Skeletal muscle cell (primary cell): Measurements from ENCODE around the gene NOMO3.

GRCh38 chr16:15641901-15642930 is 738 bp downstream of the MARF1 start:
- RRBS: no CpG with 5 or more reads among the region's 28 CpGs

DNA sequence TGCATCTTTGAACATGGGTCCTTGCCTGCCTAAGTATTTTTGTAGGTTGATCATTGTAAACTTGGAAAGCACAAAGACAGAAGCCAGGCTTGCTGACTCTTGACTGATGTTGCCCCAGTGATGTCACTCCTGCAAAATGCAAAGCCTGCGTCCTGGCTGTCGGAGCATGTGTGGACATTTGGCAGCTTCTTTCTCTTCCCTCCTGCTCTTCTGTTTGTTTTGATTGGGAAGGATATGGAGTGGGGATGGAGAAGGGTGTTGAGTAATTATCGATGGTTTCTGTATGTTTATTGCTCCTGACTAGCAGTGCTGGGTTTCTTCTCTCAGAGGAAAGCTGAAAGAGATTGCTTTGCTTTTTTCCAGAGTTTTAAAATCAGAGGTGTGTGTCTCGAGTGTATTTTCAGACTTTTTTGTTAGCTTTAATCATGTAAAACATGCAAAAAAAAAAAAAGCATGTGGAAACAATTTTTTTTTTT is 3.3 kb downstream of the NDE1 start:
- RRBS: no CpG with 5 or more reads among the region's 4 CpGs

- RRBS: no CpG with 5 or more reads among the region's 6 CpGs
These were observed 47.6 kb downstream of the NDE1 start for GRCh38 chr16:15697567-15698046.

GRCh38 chr16:15702726-15703488 is 52.9 kb downstream of the NDE1 start:
- RRBS: no CpG with 5 or more reads among the region's 14 CpGs

DNA sequence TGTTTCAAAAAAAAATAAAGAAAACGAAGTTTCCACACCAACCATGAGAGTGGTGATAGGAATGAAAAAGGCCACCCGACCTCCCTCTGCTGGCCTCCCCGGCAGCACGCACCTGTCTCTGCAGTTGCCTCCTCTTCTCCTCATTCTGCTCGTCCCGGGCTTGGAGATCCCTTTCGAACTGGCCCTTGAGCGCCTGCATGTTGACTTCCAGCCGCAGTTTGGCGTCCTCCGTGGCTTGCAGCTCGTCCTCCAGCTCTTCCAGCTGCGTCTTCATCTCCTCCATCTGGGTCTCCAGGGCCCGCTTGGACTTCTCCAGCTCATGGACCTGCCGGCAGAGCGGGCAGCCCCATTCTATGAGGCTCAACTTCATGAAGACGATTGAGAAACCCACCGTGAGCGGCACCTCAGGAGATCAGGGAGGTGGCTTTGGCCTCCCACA is 70.7 kb downstream of the NDE1 start:
- RRBS: 94% methylated on average over 4 of the region's 19 CpGs

DNA sequence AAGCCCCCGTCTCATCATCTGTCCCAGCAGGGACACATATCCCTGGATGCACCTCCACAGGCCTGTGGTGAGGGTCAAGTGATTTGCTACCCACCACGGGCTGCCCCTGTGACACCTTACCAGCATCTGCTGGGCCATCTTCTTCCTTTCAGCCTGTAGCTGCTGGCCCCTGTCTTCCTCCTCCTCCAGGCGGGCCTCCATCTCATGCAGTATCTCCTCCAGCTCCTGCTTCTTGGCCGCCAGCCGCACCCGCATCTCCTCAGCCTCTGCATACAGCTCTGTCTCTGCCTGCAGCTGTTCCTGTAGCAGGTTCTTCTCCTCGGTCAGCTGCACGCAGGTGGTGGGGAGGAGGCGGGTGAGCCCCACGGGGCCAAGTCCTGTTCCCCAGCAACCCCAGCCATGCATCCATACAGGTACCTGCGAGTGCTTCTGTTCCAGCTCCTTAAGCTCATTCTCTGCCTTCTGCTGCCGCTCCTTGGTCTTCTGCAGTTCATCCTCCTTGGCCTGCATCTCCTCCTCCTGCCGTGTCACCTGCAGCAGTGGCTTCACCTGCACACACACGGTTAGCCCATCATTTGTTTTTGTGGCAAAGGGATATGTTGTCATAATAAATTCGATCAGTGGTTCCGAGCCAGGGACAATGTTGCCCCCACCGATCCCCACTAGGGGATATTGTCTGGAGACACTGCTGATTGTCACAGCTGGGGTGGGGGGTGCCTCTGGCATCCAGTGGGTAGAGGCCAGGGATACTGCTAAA is 91.5 kb downstream of the NDE1 start:
- RRBS: no CpG with 5 or more reads among the region's 17 CpGs

- RRBS: no CpG with 5 or more reads among the region's 9 CpGs
These were observed 80.7 kb downstream of the MYH11 start for GRCh38 chr16:15775966-15776671.

DNA sequence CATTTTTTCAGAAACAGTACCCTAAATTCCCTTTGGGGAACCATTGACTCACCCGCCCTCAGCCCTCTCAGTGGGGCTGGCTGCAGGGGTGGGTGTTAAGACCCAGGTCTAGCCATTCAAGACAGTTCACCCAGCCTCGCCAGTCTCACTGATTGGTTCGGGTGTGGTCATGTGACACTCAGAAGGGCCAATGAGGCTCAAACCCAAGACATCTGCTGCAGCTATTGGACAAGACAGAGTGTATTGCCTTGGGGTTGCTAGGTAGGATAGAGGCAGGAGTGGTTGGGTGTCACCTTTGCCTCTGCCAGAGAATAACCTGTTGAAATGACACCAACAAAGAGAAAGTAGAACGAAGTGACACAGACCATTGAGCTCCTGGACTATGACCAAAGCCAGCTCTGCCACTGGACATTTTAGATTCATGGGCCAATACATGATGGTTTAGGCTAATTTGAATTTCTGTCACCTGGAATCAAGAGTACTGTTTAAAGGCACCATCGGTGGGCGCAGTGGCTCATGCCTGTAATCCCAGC is 19.7 kb upstream of the CEP20 start:
- RRBS: no CpG with 5 or more reads among the region's 6 CpGs

DNA sequence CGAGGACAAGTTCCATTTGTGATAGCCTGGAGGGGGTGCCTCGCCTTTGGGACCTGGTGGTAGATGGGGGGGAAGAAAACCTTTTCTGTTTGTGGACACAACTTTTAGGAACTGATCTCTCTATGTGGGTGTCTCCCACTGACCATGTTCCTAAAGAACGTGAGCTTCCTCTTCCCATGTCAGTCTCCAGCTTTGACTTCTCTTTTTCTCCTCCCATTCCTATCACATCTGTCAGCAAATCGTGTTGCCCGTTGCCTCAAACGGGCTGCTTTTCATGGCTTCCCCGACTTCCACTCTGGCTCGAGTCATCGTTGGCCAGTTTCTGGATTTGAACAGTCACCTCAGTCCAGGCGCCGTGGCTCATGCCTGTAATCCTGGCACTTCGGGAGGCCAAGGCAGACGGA is 5.3 kb downstream of the ABCC1 start:
- RRBS: no CpG with 5 or more reads among the region's 13 CpGs

DNA sequence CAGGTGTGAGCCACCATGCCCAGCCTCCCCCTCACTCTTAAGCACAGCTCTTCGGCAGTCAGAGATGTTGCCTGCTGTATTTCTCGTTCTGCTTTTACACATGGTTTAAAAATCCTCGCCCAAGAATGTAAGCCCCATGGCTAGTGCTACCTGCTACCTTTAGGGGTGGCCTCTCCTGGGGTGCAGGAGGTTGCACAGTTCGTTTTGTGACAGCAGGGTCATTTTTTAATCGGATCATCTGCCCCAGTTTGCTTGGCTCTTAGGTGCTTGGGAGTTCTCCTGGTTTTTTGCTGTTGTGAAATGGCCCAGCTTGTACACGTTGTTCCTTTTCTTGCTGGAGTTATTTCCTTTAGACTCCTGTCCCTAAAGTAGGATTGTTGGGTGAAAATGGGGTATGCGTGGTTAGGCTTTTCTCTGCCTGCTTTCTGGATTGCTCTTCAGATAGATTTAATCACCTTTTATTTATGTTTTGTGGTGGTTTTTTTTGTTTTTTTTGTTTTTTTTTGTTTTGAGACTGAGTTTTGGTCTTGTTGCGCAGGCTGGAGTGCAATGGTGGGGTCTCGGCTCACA is 25.7 kb downstream of the ABCC1 start:
- RRBS: no CpG with 5 or more reads among the region's 9 CpGs

DNA sequence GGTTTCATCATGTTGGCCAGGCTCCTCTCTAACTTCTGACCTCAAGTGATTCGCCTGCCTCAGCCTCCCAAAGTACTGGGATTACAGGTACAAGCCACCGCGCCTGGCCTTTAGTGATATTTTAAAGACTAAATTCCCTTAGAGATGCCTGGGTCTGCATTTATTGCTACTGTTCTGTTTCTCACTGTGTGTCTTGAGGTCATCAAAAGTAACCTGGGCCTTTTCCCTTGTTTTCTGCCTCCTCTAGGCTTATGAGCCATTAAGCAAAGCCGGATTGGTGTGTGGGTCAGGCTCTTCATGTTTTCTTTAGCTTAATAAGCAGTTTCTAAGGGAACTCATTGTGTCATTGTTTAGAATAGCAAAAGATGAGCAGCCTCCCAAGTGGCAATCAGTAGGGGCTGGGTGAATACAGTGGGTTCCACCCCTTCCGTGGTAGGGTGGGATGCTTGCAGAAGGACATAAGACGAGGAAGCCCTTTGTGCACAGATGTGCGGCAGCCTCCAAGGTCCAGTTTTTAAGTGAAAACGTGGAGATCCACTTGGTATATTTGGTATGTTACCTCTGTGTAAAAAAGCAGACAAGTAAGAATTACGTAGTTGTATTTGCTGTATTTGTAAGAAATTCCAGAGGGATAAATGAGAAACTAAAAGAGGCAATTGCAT is 34.5 kb downstream of the ABCC1 start:
- RRBS: no CpG with 5 or more reads among the region's 9 CpGs

- RRBS: no CpG with 5 or more reads among the region's 47 CpGs
These were observed at the start of gene NOMO3 for GRCh38 chr16:16232302-16232797. Gene NOMO3 (plus strand): TSS chr16:16232528.

- RRBS: no CpG with 5 or more reads among the region's 6 CpGs
These were observed 19.6 kb downstream of the NOMO3 start for GRCh38 chr16:16251910-16252382.

GRCh38 chr16:17026810-17027204 is 444.0 kb downstream of the XYLT1 start:
- RRBS: no CpG with 5 or more reads among the region's 2 CpGs

DNA sequence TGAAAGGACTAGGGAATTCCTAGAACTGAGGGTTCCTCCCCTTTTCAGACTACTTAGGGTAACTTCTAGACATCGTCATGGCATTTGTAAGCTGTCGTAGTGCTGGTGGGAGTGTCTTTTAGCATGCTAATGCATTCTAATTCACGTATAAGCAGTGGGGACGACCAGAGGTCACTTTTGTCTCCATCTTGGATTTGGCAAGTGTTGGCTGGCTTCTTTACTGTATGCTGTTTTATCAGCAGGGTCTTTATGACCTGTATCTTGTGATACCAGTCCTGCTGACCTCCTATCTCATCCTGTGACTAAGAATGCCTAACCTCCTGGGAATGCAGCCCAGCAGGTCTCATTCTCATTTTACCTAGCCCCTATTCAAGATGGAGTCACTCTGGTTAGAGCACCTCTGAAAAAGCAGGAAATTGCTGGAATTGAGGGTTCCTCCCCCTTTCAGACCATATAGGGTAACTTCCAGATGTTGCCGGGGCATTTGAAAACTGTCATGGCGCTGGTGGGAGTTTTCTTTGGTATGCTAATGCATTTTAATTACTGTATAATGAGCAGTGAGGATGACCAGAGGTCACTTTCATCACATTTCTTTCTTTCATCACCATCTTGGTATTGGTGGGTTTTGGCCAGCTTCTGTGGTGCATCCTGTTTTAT is 388.4 kb downstream of the XYLT1 start:
- RRBS: no CpG with 5 or more reads among the region's 6 CpGs

GRCh38 chr16:17227464-17227874 is 243.3 kb downstream of the XYLT1 start:
- RRBS: no CpG with 5 or more reads among the region's 2 CpGs

DNA sequence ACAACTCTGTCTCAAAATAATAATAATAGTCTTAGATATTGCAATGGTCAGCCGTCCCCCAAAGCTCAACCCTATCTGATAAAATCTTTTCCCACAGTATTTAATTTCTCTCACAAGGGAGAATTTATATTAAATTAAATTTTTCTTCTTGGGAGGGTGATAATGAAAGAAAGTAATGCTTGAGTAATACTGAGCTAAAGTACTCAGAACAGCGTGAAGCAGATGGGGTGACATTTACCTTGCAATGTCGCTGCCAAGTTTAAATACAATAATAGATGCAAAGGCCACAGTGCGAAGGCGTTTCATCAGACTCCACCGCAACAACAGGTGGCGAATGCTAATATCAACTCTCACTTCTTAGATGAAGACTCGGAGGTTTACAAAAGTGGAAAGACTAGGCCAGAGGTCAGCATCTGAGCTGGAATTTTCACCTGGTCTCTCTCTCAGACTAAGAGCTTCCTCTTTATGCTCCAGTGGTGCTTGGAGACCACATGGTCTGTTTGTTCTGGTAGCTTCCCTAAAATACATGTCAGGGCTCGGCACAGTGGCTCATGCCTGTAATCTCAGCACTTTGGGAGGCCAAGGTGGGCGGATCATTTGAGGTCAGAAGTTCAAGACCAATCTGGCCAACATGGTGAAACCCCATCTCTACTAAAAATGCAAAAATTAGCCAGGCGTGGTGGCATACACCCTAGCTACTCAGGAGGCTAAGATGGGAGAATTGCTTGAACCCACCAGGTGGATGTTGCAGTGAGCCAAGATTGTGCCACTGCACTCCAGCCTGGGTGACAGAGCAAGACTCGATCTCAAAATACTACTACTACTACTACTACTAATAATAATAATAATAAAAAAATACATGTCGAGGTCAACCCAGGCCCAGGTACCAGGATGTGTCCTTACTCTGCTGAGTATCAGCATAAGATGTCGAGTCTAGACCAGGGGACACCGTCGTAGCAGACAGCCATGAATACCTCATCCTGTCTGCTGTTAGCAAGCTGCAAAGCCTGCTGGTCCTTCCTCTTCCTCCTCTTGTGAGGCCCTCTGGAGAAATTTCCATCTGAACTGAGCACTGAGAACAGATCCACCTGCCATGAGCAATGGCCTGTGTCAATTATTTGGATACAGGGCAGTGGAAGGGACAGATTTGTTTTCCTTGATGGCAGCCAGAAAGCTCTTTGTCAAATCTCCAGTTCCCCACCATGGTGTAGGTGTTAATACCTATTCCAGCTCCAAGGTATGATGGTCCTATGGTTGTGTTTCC is 168.9 kb downstream of the XYLT1 start:
- RRBS: no CpG with 5 or more reads among the region's 16 CpGs

GRCh38 chr16:17312091-17312410 is 158.7 kb downstream of the XYLT1 start:
- RRBS: no CpG with 5 or more reads among the region's 5 CpGs

DNA sequence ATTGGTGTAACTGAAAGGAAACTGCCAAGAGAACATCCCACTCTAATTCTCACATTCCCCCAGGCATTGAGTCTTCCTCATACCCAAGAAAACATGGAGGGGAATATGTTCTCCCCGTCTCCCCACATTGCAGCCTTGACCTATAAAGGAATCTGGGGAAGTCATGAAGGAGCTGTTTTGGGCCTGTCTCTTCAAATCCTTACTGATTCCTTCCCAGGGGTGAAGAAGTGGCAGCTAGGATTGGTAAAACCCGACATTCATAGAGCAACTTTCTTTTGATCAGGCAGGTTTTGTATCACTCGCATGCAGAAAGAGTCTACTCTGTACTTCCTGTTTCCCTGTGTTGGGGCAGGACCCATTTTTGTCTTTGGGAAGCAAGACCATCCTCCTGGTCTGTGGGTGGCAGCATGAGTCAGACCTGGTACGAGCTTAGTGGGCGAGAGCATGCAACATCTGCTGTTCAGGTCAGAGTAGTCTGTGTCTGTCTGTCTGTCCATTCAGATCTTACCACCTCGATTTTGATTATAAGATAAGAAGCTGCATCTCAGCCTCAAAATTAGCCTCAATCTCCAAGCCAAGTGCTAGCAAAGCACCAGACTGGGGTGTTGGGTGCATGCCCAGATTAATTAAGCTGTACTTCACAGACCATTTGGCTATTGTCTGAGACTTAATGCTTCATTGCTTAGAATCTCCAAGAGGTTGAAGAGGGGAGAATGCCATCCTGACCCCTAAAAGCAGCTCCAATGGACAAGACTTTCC is 111.0 kb downstream of the XYLT1 start:
- RRBS: no CpG with 5 or more reads among the region's 6 CpGs

GRCh38 chr16:17366769-17367543 is 103.8 kb downstream of the XYLT1 start:
- RRBS: no CpG with 5 or more reads among the region's 11 CpGs